Trachea (tissue), 1 donor: ENCODE measurements around a stretch of chr22.

DNA sequence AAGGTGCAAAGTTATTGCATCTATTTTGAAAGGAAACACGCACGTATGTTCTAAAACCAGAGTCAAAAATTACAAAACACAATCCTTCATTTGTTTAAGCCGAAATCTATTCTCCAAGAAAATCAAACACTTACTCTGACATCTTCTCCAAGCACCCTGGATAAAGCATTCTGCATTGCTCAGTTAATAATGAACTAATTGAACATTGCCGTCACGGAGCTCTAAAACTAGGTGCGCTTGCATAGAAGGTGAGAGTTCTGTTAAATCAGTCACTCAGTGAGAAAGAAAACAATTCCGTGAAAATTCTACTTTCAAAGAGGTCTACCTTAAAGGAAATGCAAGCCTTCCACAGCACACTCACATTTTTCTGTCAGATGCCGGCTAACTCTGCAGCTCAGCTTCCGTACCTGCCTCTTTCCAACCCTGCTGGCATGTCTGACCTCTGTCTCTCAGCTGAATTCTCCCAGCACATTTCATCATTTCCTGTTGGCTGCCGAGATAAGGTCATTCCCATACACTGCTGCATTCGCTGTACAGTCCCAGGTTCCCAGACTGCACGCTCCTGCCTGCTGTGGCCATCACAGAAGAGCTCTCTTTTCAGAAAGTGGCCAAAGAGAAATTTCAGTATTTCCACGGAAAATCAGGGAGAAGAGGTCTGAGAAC is 55.4 kb downstream of the PACSIN2 start:
- PRO-cap: bidirectional peak, plus-strand start at position 529 of the sequence, minus-strand start at position 428 of the sequence

DNA sequence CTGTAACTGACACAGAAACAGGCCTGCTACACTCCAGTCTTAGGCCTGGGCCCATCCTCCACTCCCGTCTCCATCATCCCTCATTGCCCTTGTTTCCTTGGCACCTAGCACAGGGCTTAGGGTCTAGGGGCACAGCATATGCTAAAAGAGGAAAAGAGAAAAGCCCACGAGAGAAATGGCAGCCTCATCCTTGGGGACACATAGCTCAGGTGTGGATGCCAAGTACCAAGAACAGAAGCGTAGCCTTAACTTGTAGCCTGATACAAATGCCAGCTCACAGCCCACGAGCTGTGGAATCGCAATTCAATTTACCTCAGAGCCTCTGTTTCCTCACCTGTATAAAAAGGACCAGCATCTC is 41.3 kb downstream of the PACSIN2 start:
- PRO-cap: no peak

DNA sequence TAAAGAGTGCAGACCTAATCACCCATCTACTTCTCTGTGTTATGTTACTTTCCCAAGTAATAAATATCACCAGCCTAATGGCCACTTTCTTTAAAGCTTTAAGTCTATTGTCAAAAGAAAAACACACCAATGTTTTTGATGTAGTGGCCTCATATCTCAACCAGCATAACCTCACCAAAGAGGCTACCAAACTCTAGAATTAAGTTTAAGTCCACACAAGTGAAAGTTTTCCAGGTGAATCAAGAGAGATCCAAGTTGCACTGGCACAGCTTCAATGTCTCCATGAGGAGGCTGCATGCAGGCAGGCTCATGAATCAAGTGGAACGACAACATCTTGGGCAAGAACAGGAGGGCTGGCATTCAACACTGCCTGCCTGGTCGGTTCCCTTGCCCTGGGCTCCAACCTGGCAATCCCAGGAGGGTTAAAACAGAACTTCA is 1.7 kb downstream of the PACSIN2 start:
- PRO-cap: no peak

- PRO-cap: no peak
Measured at GRCh38 chr22:43028145-43028857, 13.4 kb upstream of the PACSIN2 start.

DNA sequence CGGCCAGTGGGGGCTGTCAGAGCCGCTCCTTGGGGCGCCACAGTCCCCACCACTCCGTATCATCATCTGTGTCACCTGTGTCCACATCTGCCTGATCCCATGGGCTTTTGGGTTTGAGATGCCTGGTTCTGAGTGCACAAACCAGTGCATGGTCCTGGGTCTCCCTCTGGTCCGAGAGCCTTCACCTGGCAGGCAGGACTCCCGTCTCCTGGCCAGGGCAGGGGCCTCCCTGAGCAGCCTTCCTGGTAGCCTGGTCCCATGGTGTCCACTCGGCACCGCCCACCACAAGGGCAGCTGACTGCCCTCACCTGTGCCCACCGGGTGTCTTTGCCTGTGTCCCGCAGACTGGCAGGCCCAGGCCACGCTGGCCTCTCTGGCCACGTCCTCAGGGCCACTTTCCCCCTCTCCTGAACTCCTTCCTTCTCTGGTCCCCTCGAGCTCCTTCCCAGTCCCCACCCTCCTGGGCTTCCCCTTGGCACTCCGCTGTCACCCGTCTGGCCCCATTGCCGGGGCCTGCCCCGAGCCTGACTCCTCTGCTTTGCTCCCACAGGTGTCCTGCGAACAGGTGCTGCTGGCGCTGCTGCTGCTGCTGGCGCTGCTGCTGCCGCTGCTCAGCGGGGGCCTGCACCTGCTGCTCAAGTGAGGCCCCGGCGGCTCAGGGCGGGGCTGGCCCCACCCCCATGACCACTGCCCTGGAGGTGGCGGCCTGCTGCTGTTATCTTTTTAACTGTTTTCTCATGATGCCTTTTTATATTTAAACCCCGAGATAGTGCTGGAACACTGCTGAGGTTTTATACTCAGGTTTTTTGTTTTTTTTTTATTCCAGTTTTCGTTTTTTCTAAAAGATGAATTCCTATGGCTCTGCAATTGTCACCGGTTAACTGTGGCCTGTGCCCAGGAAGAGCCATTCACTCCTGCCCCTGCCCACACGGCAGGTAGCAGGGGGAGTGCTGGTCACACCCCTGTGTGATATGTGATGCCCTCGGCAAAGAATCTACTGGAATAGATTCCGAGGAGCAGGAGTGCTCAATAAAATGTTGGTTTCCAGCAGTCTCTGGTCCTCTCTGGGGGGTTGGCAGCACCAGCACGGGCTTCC is 14.2 kb downstream of the MCAT start:
- PRO-cap: no peak

DNA sequence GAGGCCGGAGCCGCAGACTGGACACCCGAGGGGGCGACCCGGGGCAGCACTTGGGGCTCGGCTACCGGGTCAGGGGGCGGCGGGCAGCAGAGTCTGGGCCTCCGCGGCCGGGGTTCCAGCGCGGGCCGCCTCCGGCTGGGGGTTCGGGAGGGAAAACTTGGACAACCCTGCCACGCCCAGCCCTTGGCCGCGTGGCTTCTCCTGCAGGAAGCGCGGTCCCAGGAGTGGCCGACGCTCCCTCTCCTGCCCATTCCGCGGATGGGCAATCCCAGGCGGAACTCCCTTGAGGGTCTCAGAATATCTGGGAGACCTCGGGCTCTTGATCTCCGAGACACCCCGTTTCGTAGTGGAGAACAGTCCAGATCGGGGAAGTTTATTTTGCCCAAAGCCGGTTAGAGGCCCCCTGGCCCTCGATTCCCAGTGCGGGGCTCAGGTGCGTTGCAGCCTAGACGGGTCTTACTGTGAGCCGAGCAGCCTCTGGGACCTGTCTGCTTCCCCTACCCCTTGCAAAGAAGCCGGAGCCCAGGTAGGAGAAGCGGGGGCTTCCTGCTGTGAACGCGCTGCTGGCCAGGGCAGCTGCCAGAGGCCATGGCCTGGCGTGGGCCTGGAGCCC is 442 bp downstream of the TSPO start:
- PRO-cap: unidirectional peak, plus-strand start at position 206 of the sequence

- PRO-cap: no peak
Measured at GRCh38 chr22:43238200-43238974, 51.5 kb upstream of the TTLL12 start.

DNA sequence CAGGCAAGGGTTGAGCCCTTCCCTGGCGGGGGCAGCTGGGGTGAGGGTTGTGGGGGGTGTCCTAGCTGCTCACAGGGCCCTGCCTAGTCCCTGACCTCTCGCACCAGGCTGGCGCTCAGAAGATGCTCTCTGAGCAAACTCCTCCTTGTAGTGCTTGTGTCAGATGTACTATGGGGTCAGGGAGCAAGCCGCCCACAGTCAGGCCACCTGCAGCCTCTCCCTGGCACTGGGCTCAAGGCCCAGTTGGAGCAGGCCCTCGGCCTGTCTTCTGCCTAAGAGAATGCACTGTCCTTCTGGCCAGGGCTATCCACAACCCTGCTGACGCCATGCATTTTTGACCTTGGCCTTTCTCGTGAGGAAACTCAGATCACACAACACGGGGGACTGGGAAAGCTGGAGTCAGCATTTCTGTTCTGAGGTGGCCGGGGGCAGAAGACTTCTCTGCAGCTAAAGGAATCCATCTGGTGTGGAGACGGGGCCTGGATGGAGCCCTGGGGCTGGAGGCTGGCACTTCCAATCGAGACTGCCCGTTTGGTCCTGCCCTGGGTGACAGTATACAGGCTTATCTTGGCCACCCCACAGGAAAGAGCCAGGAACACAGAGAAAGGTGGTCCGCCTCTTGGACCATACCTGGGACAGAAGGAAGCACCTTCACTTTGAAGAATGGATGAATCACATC is 74.0 kb upstream of the TTLL12 start:
- PRO-cap: no peak

DNA sequence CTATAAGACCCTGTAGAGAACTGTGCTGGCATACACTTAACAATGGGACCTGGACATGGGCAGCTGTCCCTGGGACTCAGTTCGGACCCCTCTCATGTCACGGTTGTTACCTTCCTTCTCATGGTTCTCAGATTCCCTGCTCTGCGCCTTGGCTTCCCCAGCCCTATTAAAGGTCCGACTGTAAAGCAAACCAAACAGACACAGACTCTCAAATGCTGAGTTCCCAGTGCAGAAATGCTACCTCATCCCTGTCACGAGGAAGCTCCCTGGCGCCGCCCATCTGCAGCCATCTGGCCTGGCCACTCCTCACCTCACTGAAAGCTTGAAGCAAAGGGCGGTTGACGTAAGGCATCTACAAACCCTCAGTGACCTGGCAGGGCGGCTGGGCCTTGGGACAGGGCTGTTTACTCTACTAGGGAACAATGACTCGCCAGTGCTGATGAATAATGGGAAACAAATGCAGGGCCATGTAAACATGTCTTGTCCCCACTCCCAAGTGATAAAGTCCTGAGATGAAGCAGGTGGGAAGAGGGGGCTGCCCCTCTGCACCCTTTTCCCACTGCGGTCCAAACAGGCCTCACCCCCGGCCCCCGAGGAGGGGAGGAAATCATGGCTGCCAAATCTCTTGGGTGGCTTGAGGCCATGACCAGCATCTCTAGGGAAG is 49.4 kb downstream of the SCUBE1 start:
- PRO-cap: no peak

GRCh38 chr22:43308772-43309087 is 34.4 kb downstream of the SCUBE1 start:
- PRO-cap: unidirectional peak, plus-strand start at chr22:43309016

- PRO-cap: no peak
Measured at GRCh38 chr22:43397000-43397577, 14.7 kb upstream of the MPPED1 start.

DNA sequence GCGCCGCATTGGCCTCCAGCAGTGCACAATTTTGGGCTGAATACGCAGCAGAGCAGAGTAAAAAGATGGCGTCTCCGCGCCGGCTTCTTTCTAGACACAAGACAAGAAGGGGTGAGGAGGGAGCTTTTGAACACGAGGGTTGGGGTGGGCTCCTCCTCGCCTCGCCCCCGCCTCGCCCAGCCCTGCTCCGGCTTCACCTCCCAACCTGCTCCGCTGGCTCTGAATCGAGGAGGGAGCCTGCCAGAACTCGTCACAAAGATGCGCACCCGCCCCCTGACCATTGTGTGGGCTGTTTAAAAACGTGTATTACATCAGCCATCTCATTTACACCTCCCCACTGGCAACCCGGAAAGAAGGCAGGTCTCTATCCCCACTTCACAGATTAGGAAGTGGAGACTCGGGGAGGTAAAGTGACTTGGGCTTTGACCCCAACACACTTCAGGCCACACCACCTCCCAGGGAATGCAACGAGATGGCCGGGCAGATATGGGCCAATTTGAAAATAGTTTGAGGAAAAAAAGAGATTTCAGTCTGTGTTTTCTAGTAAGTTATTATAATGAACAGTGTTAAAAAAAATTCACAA is 119.2 kb downstream of the MPPED1 start:
- PRO-cap: no peak

GRCh38 chr22:43744264-43744729 is 67.8 kb downstream of the EFCAB6 start:
- PRO-cap: unidirectional peak, minus-strand start at chr22:43744559

- PRO-cap: no peak
Measured at GRCh38 chr22:43826704-43827260, 14.7 kb upstream of the EFCAB6 start.

- PRO-cap: no peak
Measured at GRCh38 chr22:43968967-43969415, 13.7 kb downstream of the SAMM50 start.

DNA sequence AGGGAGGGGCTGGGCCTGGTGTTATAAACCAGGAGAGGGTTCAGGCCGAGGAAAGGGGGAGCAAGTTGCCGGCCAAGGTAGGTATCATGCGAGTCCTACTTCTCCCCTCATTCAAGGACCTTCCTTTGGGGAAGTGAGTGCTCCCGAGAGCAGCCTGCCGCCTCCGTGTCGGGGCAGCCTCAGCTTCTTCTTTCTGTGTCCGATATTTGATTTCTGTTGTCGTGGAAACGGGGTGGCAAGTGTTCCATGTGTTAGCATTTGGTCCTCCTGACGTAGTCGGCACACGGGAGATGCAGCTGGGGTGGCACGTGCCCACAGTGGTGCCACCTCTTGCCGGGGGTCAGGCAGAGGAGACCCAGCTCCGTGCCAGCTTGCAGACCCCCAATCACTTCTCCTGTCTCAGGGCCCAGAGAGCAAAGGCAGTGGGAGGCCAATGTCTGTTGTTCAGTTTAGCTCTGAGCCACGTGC is 44.3 kb downstream of the PARVB start:
- PRO-cap: no peak

- PRO-cap: no peak
Measured at GRCh38 chr22:44145000-44145347, 35.8 kb upstream of the PARVG start.

- PRO-cap: no peak
Measured at GRCh38 chr22:44206868-44207323, 26.2 kb downstream of the PARVG start.

DNA sequence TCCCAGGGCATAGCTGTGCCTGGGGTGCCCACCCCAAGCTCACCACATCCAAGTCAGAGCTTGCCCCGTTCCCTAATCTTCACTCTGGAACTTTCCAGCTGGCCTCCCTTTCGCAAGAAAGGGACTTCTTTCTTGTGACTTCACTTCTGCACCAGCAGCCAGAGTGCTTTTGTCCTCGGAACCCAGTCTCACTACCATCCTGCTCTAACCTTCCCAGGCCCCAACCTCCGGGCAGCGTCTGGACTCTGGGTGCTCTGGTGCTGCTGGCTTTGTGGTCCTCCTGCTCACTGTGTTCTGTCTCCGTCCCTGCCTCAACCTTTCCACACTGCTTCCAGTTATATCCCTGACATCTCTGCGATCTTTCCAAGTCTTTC is 30.9 kb downstream of the PARVG start:
- PRO-cap: no peak

DNA sequence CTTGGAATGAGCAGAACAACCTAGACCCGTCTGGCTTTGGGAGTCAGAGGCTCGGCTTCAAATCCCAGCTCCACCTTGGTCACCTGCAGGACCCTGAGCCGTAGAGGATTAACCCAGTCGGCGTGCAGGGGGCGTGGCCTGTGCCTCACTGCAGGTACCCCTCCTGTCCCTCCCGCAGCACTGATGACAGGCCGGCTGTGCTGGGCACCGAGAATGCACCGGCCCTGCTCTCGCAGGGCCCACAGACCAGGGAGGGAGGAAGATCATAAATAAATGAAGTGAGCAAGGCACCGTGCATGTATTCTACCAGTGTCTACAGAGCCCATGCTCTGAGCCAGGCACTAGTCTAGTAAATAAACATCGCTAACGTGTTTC is 53.6 kb downstream of the RTL6 start:
- PRO-cap: no peak